Gallbladder (tissue), 1 donor: ENCODE results near the gene ZNF536.

GRCh38 chr19:29969631-29970188 is 27.7 kb downstream of the URI1 start:
- PRO-cap = no peak

- PRO-cap = no peak
These were observed 32.0 kb upstream of the ZNF536 start for GRCh38 chr19:30340167-30340511.

DNA sequence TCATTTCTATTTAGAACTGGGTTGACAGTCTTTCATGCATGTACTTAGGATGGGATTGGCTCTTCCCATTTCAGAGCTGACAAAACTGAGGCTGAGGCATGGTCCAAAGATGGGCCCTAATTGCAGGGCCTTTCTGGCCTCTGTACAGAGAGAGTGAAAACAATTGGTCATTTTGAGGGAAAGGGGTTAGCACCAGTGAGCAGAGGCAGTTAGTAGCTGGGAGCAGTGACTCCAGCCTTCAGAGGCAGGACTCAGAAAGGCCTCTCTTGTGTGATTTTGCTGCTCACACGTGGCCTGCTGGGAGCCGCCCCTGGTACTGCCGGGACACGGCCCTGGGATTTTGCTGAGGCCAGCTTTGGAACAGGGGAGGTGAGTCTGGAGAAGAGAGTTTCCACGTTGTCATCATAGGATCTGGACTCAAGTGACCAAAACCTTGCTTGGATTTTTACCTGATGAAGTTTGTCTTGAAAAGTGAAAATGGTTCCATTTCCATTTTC is at the start of gene ZNF536:
Gene ZNF536 (plus strand): TSS at position 337 of the 497 bp plus-strand sequence.
- PRO-cap = no peak

DNA sequence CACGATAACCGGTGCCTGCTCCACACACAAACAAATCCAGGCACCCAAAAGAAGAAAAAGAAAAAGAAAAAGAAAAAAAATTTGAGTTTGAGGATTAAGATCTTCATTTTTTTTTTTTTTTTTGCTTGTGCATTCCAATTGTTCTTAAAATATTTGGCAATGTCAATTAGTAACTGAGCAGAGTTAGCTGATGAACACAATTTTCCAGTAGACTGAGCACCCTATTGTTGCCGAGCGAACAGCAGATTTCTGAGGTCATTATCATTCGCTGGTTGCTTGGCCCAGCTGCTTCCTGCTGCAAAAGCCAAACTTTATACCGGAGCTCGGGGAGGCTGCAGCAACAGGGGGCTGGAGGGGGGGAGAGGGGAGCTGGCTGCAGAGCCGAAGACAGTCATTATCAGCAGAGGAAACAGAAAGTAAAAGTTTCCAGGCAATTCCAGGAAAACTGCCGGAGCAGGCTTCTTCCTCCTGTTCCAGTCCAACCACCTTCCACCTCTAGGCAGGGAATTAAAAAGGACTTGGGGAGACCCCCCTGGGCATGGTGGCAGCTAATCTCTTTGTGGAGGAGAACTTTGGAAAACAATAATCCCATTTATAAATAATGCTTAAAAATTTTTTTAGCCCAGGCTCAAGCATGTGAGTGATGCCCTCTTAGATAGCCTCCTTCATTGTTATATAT is 77.9 kb downstream of the ZNF536 start:
- PRO-cap = no peak

- PRO-cap = no peak
These were observed 192.4 kb downstream of the ZNF536 start for GRCh38 chr19:30564532-30565077.

DNA sequence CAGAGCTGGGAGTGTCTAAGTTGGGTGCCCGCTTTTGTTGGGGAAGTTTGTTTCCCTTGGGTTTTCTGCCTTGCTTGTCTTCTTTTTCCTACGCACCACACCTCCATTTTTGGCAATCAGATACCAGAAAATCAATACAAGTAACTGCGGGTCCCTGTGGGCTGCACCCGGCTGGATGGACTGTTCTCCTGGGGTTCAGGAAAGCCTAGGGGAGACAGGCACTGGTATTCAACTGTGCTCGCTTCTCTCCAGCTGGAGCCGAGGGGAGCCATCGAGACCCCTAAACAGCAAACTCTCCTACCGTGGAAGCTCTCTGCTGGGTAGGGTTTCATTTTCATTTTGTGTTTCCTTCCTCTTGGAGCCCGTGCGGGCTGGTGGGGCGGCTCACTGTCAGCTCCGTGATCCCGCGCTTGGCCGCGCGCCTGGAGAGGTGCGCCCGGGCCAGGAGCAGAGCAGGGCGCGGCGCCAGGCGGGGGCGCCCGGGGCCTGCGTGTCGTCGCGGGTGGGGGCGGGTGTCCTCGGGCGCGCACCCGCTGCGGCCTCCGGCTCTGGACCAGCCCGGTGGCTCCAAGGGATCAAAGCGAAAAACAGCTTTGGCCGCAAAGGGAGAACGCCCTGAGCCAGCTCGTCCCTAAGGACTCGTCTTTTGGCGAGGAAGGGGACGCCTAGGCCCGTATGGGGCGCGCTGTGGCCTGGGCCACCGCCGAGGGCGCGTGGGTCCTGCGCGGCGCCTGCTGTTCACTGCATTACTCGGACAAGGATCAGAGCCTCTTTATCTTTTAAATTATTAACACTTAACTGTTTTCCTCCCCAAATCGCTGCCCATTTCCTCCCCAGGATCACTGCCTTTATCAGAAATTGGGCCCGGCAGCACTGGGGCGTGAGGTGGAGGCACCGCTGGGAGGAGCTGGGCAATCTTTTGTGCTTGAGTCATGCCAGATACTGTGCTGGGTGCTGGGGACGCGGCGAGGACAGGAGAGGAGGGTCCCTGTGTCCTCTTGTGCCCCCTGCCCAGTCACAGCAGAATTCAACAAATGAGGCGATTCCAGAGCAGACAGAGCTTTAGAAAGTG is 347.4 kb downstream of the ZNF536 start:
- PRO-cap = bidirectional peak, plus-strand start at position 387 of the sequence, minus-strand start at position 330 of the sequence

- PRO-cap = no peak
These were observed 85.9 kb downstream of the TSHZ3 start for GRCh38 chr19:31263288-31263805.

- PRO-cap = no peak
These were observed 71.6 kb downstream of the TSHZ3 start for GRCh38 chr19:31277349-31278400.

- PRO-cap = no peak
These were observed 1.7 kb downstream of the TSHZ3 start for GRCh38 chr19:31347473-31347980.

DNA sequence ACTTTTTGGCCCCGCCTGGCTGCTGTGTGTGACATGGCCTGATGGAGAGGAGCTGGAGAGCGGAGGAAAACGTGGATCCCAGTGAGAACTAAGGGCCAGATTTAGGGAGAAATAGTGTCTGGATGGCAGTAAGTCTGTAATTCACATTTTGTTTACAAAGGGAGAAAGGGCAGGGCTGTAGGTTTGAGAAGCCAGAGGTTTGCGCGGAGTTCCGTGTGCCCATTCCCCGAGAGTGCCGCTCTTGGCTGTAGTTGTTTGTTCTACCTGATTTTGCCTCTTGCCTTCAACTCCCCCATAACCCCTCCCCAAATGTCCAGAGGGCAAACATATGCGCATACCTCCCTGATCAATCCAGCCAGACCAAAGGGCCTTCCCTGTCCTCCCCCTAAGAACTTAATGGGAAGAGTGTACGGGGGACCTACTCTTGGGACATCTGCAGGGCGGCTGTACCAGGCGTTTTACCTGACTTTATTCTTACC is 3.3 kb upstream of the TSHZ3 start:
- PRO-cap = no peak

DNA sequence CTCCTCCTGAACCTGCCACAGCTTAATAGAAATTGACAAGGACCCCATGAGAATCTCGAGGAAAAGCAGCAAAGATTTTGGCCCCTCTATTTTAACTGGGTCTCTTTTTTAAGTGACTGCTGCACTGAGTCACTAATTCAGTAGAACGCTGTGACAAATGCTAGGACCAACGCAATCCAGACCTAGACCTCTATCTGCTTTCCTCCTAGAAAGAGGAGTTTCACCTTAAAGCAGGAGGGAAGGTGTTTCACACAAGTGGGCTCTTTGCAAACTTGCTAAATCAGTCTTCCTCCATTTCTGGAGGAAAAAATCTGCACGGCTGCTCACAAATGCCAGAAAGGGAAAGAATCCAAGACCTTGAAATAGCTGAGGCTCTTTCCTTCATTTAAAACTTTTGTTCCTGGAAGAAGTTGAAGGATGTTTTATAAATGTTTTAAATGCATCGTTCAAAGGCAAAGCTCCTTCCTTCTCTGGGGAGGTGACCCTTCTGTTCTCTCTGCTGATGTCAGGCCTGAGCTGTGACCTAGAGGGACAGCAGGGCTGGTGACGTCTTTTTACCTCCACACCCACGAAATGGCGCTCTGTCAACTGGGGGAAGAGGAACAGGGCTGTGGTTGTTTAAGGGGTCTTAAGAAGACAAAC is 376.5 kb upstream of the ZNF507 start:
- PRO-cap = no peak

GRCh38 chr19:32404783-32405417 is 670 bp upstream of the DPY19L3 start:
- PRO-cap = unidirectional peak, plus-strand start at chr19:32405182; bidirectional peak, plus-strand start at chr19:32405229, minus-strand start at chr19:32405259

DNA sequence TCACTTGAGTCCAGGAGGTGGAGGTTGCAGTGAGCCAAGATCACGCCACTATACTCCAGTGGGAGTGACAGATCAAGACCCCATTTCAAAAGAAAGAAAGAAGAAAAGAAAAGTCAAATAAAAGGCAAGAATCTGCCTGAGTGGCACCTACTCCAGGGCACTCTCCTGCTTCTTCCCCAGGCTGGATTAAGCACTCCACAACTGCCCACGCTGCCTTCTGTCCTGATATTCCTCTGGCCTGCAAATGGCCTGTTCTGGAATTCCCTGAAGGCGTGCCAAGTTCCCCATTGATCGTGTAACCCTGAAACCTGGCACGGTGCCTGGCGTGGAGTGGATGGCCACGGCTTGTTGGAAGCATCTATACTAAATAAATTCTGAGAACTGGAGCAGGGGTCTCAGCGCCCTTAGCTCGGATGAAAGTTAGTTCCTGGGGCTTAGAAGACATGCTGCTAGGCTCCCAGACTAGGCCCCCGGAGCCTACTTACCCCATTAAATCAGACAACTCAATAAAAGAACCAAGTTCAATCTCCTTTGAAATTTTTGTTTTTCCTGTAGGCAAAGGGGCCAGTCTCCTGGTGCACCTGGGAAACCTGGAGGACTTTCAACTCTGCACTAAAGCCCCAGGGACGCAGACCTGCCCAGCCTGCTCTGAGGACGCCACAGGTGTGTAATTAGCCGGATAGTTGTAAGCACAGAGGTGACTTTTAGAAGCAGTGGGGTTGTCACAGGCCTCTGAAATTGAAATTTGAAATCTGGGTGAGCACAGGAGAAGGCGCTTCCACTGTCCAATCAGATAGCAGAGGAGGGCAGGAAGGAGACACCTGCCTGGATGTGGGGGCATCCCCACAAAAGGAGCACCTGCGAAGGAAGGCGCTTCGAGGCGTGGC is 21.9 kb downstream of the ANKRD27 start:
- PRO-cap = no peak

GRCh38 chr19:32693226-32694050 is 1.8 kb downstream of the NUDT19 start:
- PRO-cap = unidirectional peak, minus-strand start at chr19:32693527

GRCh38 chr19:33037016-33037811 is 27.5 kb downstream of the RHPN2 start:
- PRO-cap = unidirectional peak, plus-strand start at chr19:33037431

DNA sequence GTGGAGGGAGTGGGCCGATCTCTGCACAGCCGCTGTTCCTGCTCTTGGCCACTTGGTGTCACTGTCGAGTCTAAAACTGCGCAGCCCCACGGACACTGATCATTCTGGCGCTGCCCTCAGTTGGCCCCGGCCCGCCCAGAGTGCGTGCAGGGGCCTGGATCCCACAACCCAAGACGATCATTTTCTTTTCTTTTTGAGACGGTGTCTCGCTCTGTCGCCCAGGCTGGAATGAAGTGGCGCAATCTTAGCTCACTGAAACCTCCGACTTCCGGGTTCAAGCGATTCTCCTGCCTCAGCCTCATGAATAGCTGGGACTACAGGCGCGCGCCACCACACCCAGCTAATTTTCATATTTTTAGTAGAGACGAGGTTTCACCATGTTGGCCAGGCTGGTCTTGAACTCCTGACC is 12.1 kb downstream of the WDR88 start:
- PRO-cap = no peak

DNA sequence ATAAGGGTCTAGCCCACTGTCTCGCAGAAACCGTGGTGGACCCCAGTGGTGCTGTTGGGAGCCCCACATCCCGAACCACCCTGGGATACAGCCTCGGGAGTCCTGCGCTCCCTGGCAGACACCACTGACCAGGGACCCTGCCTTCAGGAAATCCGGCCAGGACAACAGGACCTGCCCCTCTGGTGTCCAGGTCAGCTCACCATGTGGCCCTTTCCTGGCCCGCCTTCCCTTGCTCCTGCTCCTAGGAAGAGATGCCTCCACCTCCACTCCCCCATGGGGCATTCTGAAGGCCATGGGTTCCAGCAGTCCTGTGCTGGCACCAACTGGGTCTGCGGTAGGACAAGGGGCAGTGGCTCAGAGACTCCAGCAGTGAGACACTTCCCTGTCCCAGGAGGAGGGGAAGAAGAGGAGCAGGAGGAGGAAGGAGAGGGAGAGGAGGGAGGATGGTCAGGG is 22.5 kb upstream of the SLC7A10 start:
- PRO-cap = no peak

- PRO-cap = no peak
These were observed 34.6 kb downstream of the CEBPA start for GRCh38 chr19:33267511-33268359.

DNA sequence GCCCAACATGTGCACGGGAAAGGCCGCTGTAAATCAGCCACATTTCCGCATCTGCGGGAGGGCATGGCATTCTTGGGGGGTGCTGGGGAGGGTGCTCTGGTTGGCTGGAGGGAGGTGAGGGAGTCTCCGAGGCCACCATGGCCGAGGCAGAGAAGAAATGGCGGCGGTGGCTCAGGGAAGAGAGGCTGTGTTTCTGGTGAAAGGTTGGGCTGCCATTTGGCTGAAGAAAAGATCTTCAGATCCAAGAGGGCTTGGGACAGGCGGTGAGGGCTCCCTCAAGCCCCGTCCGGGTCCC is 8.7 kb downstream of the CEBPA start:
- PRO-cap = no peak

- PRO-cap = no peak
These were observed 3.8 kb downstream of the CEBPA start for GRCh38 chr19:33298428-33299027.